Mesenchymal stem cell of the bone marrow (primary cell): ENCODE measurements around a stretch of chr4.

DNA sequence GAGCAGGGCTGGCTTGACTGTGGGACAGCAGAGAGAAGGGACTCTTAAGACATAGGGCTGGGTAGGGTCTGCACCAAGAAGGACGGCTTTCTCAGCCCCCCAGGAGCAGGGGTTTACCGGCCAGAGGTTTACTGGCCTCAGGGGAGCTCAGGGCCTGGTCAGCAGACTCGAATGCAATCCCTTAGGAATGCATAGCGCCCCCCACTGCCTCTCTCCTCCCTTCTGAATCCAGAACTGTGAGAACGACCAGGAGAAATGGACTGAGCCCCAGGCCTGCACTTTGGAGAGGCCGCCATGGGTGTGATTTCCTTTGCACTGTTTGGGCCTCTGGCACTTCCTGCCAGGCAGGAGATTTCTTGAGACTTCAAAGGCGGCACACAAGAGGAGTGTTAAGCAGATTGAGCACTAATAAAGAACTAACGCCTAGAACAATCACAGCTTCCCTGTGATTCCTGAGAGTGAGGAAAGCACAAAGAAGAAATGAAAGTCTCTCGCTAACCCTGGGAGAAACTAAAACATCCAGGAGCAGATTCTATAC lies 13.8 kb upstream of the CDKN2AIP start:
- CAGE, long polyA plus RNA, result no peak

GRCh38 chr4:183443595-183444244 lies 716 bp upstream of the CDKN2AIP start:
- CAGE, long polyA plus RNA, result no peak

- CAGE, long polyA plus RNA, result no peak
Measured at GRCh38 chr4:183587962-183588707, 70.8 kb downstream of the RWDD4 start.

DNA sequence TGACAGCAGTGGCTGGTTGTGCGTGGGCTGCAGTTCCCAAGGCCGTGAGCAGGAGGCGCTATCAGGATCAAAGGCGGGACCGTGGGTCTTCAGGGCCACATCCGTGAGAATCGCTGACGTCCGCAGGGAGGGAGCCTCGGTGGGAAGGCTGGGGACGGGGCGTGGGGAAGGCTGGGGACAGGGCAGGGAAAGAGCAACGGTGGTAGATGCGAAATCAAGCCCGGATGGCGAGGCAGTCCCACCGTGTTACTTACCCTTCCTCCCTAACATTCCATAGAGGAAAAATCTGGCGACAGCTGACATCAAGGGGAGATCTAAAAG lies 99.3 kb downstream of the TRAPPC11 start:
- CAGE, long polyA plus RNA, result no peak

GRCh38 chr4:183885778-183886293 lies 19.3 kb upstream of the STOX2 start:
- CAGE, long polyA plus RNA, result no peak

- CAGE, long polyA plus RNA, result no peak
Measured at GRCh38 chr4:183959616-183960392, 54.7 kb downstream of the STOX2 start.

DNA sequence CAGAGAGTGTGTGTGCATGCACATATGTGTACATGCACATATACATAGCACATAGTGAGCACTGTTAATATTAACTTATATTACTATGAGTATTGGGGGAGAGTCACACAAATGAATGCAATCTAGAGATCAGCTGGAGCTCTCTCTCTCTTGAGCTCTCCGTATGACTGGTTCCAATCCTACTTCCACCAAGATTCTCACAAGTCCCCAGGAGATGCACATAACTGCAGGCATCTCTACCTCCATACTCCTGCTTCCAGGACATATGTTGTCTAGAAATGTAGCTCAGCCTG lies 57.2 kb downstream of the ENPP6 start:
- CAGE, long polyA plus RNA, result no peak

DNA sequence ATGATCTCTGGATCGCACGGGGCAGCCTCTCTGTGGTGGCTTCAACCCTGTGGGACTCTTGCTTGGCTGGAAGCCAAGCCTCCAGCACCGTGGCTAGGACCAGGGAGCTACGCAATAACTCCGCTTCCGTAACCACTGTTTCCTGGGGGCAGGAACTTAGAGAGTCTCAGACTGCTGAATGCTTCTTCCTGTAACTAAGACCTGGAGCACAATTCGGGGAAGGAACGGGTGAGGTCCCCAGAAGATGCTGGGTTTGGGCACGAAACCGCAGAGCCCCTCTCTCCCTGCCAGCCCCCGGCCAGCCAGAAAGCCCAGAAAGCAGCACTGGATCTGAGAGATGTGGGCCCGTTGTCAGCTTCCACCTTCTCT lies 12.5 kb upstream of the ENPP6 start:
- CAGE, long polyA plus RNA, result no peak

- CAGE, long polyA plus RNA, result no peak
Measured at GRCh38 chr4:184280625-184280838, 62.9 kb upstream of the ENPP6 start.

DNA sequence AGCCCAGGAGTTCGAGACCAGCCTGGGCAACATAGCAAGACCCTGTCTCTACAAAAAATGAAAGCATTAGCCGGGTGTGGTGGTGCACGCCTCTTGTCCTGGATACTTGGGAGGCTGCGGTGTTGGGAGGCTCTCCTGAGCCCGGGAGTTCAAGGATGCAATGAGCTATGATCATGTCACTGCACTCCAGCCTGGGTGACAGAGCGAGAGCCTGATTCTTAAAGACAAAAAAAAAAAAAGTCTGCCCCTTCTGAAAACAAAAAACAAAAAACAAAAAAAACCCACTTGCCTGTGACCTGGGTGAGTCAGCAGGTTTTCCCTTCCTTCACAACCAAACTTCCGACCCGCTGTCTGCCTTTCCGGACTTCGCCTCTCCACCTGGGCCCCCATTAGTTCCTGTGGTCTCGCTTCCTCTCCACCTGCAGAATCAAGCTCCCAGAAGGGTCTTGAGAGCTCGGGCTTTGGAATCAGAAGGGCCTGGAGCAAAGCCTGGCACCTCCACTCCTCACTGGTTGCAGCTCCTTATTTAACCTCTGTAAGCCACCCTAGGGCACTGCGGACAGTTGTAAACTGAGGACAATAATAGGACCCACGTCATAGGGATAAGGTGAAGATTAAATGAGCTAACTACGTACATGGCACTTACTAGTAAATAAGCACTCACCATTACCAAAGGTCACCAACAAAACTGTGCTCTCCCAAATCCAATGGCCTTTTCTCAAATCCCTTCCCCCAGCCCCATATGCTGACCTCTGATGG lies 64.5 kb downstream of the IRF2 start:
- CAGE, long polyA plus RNA, result no peak

DNA sequence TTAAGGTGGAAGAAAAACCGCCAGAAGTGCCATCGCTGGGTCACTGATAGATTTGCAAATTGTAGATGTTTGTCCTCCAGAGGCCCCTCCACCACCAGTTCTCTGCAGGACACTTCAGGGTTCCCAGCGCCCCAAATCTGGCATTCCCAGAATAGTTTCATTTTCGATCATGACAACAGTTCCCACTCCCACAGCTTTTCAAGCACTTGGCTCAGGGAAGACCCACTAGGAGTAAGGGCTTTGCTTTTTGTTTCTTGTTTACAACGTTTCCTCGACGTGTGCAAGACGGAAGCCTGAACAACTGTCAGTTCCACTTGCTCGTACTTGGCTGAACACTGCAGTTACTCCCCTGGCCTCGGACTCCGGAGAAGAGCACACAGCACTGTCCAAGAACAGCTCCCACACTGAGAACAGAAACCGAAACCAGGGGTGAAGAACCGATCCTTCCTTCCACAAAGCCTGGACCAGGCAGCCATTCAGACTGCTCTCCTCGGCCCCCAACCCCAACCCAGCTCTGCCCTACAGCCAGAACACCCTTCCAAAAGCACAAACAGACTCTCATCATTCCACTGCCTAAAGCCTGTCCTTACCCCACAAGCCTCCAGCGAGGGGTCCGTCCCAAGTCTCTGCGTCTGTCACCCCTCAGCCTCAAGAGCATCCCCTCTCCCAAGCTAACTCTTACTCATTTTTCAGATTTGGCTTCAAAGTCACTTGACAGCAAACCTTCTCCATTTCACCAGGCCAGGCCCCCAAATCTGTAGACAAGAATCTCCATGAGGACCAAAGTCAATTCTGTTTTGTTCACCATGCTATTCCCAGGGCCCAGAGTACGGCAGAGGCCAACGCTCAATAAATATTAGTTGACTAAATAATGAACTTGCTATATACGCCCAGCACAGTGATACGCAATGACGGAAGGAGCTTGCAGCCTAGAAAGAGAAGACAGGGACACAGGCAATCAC lies 25.4 kb downstream of the IRF2 start:
- CAGE, long polyA plus RNA, result no peak

- CAGE, long polyA plus RNA, result no peak
Measured at GRCh38 chr4:184625418-184626232, 23.6 kb downstream of the CASP3 start.

DNA sequence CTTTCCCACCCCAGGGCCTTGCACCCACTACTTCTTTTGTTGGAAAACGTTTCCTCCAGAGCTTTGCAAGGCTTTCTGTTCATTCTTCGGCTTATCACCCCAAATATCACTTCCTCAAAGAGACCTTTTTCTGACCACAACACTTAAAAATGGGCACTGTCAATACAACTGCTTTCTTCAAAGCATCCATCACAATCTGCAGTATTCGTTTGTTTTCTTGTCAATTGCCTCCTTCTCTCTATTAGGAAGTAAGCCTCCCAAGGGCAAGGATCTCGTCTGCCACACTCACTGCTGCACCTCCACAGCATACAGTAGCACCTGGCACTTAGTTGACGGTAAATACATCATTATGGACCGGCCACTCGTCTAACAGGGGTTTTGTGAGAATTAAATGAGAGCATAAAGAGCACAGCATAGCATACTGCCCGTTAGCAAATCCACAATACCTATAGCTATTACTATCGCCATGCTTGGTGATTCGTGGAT lies 17.8 kb upstream of the CENPU start:
- CAGE, long polyA plus RNA, result no peak

DNA sequence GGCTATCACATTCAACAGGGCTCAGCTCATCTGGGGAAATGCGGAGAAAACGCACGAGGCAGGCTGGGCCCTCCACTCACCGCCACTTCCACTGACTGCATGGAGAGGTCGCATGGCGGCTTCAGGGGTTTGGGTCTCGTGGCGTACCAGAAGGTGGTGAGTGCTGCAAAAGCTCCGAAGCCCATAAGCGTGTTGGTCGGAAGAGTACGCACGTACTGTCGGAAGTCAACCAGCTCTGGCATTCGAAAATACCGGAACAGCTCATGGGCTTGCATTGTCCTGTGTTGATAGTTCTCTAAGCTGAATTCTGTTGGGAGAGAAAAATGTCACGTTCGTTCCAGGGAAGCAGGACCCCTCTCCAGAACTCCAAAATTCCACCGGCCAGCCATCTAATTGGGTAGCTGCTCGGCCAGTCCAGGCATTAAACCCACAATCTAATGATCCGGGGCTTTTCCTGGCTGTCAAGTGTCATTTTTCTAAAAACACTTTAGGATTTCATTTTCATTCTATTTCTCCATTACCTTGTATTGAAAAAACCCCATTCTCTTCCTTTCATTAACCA lies 22.4 kb downstream of the ACSL1 start:
- CAGE, long polyA plus RNA, result no peak

DNA sequence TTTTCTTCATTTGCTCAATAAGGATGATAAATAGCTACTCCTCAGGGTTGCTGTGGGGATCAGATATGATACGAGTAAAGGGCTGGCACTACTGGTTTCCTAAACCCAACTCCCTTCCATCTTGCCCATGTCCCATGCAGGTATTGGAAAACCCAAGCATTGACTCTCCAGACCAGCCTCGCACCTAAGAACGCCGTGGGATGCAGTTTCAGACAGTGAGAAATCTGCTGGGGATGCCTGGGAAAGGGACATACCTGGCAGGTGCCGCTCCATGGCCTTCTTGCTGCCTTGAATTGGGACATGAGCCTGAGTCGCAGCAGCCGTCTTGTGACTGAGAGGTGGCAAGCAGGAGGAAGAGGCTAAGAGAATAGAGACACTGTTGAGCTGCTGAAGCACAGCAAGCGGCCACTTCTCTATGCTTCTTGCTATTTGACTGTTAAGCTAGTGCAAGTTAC lies 24.5 kb upstream of the ACSL1 start:
- CAGE, long polyA plus RNA, result no peak

DNA sequence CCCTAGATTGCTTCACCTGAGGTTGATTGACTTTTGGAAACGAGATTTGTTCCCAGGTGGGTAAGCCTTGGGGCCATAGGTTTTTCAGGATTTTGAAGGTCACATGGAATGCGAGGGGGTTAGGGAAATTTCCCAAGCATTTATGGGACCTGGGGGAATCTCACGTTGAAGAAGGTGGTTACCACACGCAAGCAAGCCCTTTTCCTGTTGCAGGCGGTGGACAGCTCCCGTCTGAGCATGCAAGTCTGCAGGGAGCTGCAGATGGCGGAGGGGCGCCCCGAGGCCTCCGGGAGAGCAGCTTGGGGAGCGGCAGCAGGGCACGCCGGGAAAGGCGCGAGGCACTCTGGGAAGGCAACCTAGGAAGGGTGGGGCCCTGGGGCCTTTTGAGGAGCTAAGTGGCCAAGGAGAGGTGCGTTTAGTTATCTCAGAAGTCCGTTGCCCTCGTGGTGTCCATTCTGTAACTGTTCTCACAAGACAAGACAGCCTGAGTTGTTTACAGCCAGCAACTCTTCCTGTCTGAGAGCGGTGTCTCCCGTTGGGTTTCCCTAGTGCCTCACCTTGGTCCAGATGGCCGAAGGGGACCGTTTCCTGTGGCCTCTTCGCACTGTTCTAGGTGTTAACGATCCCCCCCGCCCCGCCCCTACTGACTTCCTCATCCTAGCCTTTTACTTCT lies 57.0 kb upstream of the SLC25A4 start:
- CAGE, long polyA plus RNA, result no peak

GRCh38 chr4:185108020-185108457 lies 35.0 kb upstream of the SLC25A4 start:
- CAGE, long polyA plus RNA, result no peak

DNA sequence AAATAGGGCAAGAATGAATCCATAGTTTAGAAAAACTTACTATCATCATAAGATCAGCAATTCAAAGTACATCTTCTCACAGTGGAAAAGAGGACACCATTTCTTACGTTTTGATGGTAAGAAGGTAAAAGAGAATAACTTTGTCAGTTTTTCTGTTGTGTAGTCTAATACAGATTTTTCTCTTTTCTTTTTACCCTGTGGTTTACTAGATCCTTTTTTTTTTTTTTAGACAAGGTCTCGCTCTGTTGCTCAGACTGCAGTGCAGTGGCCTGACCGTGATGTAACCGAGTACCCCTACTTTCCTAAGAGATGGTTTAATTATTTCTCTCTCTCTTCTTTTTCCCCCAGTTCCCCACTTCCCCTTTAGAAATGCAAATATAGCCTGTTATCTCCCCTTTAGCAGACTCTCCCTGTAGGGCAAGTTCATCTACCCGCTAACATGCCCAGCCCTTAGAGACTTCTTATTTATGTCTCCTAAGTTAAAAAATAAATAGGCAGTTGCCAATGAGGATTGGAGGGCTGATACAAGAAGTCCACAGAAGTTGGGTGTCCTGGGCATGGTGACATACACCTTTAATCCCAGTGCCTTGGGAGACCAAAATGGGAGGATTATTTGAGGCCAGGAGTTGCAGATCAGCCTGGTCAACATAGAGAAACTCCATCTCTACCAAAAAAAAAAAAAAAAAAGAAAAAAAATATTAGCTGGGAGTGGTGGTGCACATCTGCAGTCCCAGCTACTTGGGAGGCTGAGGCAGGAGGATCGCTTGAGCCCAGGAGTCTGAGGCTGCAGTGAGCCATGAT lies 4.5 kb downstream of the SNX25 start:
- CAGE, long polyA plus RNA, result no peak

GRCh38 chr4:185383358-185384267 lies 12.1 kb downstream of the LRP2BP start:
- CAGE, long polyA plus RNA, result no peak

- CAGE, long polyA plus RNA, result no peak
Measured at GRCh38 chr4:185539685-185540074, 4.4 kb upstream of the PDLIM3 start.